ENCODE data around the gene PMS1.

GRCh38 chr2:186677165-186677581 lies 16.7 kb upstream of the FAM171B start:
- RRBS, result no CpG with 5 or more reads among the region's 2 CpGs

DNA sequence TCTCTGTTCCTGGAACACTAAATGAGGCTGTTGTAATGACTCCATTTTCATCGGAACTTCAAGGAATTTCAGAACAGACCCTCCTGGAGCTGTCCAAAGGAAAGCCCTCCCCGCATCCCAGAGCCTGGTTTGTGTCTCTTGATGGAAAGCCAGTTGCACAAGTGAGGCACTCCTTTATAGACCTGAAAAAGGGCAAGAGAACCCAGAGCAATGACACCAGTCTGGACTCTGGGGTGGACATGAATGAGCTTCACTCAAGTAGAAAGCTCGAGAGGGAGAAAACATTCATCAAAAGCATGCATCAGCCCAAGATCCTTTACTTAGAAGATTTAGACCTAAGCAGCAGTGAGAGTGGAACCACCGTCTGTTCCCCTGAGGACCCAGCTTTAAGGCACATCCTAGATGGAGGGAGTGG lies 68.4 kb downstream of the FAM171B start:
- RRBS, result no CpG with 5 or more reads among the region's 4 CpGs

GRCh38 chr2:187404420-187405162 lies 43.5 kb downstream of the CALCRL start:
- RRBS, result no CpG with 5 or more reads among the region's 7 CpGs

GRCh38 chr2:187421924-187422724 lies 25.9 kb downstream of the CALCRL start:
- RRBS, result no CpG with 5 or more reads among the region's 1 CpG

- RRBS, result 100% methylated on average over 1 of the region's 29 CpGs
Observed at GRCh38 chr2:187461350-187462429, 13.6 kb upstream of the CALCRL start.

GRCh38 chr2:187520243-187520757 lies 33.9 kb downstream of the TFPI start:
- RRBS, result no CpG with 5 or more reads among the region's 8 CpGs

DNA sequence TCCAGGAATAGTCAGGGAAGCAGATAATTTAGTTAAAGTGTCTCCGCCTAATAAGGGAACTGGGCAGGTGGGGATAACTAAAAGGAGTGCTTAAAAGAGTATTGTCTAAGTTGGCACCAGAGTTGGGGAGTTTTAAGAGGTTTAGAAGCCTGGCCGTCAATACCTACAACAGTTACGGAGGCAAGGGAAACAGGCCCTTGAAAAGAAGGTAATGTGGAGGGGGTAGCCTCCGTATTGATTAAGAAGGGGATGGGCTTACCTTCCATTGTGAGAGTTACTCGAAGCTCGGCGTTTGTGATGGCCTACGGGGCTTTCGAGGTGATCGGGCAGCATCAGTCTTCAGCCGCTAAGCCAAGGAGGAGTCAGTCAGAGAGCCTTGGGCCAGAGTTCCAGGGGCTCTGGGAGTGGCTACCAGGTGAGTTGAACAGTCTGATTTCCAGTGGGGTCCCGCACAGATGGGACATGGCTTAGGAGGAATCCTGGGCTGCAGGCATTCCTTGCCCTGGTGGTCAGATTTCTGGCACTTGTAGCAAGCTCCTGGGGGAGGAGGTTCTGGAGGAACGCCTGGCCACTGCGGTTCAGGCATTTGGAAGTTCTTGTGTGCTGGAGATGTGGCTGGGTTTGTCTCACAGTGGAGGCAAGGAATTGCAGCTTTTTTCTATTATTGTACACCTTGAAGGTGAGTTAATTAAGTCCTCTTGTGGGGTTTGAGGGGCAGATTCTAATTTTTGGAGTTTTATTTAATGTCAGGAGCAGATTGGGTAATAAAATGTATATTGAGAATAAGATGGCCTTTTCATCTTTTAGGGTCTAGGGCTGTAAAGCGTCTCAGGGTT lies 119.4 kb upstream of the TFPI start:
- RRBS, result no CpG with 5 or more reads among the region's 15 CpGs

DNA sequence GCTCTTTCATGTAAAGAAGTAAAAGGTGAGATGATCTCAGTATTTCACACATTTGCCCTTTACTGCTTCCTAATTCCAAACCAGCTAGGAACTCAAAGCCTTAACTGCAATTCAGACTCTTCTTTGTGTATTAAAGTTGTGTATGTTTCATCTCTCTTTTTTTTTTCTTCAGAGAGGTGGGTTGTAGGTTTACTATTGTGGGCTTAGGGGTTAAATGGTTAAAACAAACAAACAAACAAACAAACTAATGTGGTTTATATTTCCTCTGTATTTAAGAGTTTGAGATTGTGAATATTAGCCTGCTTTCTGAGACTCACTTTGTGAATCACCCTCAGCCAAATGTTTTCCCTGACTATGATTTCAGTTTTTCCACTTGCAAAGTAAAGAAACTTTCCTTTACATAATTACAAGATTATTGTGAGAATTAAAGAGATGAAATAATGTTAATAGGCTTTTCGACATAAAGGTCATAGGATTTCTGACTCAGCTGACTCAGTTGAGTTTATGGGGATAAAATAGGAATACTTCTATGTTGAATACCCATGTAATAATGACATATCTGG lies 2.8 kb downstream of the GULP1 start:
- RRBS, result no CpG with 5 or more reads among the region's 1 CpG

DNA sequence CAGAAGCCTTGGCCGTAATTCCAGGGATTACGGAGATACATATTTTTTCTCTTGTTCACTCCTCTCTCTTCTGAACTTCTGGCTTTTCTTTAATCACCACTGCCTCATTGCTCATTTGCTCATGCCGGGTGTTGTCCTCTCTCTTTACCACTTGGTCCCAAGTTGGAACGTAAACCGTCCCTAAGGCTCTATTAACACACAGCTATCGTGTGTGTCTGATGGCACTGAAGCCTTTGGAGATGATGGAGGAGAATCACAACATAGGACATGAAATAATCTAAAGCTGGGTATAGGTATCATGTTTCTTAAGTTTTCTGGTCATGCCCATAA lies 188.6 kb upstream of the COL3A1 start:
- RRBS, result no CpG with 5 or more reads among the region's 6 CpGs

DNA sequence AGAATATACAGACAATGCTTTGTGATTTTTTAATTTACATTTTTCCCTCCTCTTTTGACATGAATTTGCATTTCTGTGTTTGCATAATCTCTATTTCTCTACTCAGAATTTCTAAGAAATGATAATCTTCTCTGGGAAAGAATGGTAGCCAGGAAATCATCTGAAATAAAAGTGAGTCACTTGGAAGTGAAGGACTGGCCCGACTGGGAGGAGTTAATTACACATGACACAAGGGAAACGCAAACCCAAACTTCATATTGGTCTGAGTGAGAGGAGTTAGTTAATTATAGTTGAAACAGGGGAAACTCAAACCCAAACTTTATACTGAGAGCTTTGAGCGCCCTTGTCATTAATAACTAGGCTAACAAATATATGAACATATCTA lies 187.9 kb upstream of the COL3A1 start:
- RRBS, result no CpG with 5 or more reads among the region's 3 CpGs

DNA sequence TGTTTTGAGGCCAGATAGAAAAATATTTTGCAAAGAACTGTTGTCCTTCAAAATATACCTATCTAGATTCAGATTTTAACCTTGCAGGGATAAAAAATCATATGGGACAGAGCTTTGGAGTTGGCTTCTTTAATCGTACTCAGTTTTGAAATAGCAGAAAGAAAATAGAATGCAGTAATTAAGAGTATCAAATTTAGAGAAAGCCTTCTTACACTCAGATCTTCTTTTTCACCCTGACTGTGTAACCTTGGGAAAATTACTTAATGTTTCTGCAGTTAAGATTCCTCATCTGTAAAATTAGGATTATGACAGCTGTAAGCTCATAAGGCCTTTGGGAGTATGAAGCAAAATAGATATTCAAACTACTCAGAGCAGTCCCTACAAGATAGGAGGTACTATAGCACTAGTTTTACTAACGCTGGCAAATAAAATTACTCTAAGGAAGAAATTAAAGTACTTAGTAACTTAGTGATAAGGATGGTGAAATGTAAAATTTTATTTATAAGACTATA lies 5.5 kb downstream of the COL3A1 start:
- RRBS, result no CpG with 5 or more reads among the region's 2 CpGs

DNA sequence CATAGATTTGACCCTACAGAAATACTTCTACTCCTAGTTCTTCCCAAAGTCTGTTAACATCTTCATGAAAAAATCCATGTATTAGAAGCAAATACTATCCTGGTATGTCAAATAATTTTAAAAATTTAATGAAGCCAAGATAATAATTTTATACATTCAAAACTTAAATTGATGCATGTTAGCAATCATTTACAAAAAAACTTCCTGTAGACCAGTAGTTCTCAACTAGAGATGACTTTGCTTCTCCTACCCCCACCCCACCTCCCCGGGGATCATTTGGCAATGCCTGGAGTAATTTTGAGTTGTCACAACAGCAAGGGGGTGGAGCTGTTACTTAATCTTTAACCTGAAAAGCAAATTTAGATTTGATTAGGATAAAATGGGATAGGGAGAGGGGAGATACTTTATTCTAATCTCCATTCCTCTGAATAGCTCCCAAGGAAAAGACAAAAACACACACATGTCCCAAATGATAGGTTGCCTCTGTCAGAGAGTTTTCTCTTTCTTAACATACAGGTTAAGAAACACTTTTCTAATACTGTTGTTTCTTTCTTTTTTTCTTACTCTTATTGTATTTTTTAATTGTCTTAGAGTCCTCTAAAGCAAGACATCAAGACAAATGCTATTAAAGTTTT lies 4.2 kb downstream of the SLC40A1 start:
- RRBS, result no CpG with 5 or more reads among the region's 1 CpG

GRCh38 chr2:189698604-189699089 lies 24.2 kb downstream of the ANKAR start:
- RRBS, result no CpG with 5 or more reads among the region's 6 CpGs

DNA sequence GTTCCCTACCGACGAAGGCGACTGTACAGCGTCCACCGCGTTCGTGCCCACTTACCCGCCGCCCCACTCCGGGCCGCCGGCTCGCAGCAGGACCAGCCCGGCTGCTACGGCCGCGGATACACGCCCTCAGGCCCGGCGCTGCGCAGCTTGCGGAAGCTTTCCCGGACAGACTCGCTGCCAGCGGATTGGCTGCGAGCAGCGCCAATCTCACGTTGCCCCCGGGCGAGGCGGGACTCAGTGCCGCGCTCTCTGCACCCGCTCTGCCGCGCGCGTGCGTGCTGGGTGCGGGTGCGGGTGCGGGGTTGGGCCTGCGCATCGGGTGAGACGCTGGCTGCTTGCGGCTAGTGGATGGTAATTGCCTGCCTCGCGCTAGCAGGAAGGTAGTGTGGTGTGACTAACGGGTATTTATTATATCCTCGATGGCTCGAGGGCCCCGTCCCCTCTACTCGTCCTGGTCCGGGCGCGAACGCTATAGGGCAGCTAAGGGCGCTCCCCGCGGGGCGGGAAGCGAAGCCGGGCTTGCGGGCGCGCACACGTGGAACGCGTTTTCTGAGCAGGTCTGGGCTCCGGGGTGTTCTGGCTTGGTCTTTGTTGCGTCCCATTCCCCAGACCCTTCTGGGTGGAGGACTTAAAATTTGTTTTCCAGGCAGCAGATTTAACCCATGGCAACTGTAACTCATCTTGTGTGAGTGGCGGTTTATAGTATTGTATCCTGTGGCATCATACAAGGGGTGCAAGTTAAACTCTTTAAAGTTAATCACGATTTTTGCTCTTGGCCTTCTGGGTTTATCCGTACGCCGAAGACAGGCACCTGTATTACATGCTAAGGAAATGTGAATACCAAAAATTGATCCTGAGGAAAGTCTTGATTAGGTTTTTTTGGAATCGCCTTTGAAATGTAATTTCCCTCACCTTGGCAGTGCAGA lies at the start of gene PMS1:
Gene PMS1, plus strand, starts transcription at position 237 of the 926 bp plus-strand sequence.
- RRBS, result 4% methylated on average over 34 of the region's 77 CpGs

DNA sequence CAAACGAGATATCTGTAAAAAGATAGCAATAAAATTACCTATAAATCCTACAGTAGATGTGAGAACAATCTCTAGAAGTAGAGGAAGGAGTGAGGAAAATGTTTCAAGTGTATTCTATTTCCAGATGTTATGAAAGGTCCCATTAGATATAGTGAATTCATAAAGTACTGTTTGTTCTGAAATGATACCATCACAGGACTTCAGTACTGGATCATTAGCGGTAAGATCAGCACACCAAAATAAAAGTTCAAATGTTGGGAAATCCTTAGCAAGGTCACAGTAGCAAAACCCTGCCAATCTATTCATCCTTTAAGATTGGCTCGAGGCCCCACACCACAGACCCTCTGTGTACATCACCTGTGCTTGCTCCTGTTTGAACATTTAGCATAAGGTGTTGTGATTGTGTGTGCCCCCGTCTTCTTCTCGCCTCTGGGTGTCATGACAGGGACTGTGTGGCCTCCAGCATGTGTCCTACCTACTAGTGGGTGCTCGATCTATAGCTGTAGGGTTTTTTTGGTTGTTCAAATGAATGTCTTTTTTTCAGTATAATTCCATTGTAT lies 9.0 kb downstream of the MFSD6 start:
- RRBS, result no CpG with 5 or more reads among the region's 6 CpGs

DNA sequence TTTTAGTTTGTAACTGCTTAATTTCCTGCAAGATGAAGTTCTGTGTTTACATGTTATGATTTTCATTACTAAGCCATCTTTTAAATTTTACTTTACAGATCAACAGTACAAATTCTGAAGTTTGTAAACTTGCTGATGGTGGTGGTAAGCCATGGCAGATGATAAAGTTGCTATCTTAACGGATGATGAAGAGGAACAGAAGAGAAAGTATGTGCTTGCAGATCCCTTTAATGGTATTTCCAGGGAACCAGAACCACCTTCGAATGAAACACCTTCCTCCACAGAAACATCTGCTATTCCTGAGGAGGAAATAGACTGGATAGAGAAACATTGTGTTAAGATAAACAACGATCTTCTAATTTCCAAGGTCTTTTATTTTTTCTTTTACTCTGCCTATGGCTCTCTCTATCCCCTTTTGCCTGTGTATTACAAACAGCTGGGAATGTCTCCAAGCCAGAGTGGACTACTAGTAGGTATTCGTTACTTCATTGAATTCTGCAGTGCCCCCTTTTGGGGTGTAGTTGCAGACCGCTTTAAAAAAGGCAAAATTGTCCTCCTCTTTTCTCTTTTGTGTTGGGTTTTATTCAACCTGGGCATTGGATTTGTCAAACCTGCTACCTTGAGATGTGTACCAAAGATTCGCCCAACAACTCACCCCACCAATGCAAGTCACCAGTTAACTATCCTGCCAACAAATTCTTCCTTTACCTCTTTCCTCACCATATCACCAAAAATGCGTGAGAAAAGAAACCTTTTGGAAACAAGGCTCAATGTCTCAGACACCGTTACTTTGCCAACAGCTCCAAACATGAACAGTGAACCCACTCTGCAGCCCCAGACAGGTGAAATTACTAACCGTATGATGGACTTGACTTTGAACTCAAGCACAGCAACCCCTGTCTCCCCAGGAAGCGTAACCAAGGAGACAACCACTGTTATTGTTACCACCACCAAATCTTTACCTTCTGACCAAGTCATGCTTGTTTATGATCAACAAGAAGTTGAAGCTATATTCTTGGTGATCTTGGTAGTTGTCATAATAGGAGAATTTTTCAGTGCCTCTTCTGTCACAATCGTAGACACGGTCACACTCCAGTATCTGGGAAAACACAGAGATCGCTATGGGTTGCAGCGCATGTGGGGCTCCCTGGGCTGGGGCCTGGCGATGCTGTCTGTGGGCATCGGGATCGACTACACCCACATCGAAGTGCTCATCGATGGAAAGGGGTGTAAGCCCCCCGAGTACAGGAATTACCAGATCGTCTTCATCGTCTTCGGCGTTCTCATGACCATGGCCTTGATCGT lies 28.2 kb downstream of the MFSD6 start:
- RRBS, result no CpG with 5 or more reads among the region's 25 CpGs

- RRBS, result no CpG with 5 or more reads among the region's 7 CpGs
Observed at GRCh38 chr2:190471553-190472051, 62.9 kb downstream of the NEMP2 start.

DNA sequence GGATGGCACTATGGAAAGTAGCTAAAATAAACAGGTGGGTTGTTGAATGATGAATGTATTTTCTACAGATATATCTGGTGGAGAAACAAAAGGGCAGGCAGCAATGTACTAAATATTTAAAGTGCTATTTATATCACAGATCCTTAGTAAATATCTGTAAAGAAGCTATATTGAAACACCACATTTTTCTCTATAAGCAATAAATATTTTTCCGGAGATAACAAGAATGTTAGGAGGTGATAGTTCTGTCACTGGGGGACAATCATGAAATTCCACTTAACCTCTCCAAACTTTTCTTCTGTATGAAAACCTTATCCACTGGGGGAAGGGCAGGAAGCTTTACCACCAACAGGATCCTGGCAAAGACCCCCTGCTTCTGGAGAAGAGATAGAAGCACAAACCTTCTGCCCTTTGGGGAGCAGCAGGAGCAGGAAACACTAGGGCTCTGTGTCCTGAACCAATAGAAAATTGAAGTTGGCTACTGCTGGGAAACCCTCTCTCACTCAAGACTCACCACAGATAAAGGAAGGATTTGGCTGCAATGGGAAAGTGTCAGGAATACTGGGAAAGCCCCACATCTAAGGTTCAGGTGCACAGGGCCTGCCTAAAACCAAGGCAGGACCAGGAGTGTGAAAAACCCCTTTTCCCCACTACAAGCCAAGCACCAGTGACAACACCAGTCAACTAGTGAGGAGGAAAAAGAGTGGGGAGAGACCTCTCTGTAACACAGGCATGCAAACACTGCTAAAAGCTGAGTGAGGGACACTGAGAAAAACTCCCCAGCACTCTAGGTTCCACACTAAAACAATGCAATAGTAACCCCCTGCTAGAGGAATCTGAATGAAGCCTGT lies 1.7 kb upstream of the NEMP2 start:
- RRBS, result no CpG with 5 or more reads among the region's 1 CpG

- RRBS, result no CpG with 5 or more reads among the region's 3 CpGs
Observed at GRCh38 chr2:190654215-190655001, 5.5 kb downstream of the NAB1 start.

All from OVCAR3 (cell line).